Epidermal melanocyte (primary cell): ENCODE data around the genes ATP8B1 and MALT1.

DNA sequence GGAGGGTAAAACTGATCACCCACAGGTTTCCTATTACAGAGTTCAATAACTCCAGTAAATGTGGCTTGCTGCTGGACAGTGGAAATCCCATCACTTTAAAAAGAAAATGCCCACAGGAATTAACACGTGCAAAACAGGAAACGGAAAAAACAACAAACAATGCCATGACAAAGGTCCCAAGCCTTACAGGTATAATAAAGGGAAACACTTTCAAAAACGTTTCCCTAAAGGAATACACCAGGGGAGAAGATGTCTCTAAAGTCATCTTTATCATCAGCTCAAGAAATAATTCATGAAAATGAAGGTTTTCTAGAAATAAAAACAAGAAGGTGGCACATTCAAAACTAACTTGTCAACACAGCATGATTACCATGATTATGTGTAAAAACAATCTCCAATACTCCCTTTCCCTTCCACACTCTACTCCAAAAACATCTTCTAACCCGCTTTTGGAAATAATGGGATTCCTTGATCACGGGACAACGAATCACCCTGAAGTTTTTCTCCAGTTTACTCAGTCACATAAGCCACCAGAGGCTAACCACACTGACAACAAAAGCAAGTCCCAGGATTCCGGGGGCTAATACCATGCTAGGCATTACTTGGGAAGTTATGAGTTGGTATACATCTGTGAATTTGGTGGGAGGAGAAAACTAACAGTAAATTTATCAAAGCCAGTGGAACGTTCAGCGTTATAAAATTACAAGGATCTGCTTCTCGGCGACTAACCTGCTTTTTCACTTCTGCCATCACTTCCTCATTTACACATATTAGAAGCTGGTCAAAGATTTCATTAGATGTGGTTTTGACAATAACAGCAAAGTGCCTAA lies 167.8 kb downstream of the TCF4 start:
- RRBS = no CpG with 5 or more reads among the region's 11 CpGs

DNA sequence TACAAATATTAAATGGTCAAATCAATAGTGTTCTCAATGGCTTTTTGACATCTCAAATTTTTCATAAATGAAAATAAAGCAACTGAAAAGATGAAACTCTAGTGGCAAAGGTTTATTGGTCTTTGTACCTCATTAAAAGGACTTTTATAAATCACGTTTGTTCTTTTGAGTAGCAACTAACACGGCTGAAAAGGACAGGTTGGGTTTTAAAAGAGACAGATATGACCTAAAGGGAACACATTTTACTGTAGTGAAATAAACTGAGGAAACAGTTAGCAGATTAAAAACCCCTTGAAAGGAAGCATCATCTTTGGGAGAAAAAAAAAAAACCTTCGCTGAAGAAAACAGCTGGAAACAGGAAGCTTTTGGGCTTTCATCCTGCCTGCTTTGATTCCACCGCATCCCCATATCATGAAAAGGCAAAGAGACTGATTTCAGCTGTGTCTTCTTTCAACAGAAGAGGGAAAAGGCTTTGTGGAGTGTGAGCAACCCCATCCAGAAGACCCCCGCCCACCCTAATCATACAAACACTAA lies 86.5 kb downstream of the TCF4 start:
- RRBS = no CpG with 5 or more reads among the region's 5 CpGs

- RRBS = no CpG with 5 or more reads among the region's 3 CpGs
Observed at GRCh38 chr18:55507757-55508128, 80.2 kb downstream of the TCF4 start.

GRCh38 chr18:55589431-55590557 lies 1.8 kb upstream of the TCF4 start:
- RRBS = no CpG with 5 or more reads among the region's 42 CpGs

- RRBS = no CpG with 5 or more reads among the region's 30 CpGs
Observed at GRCh38 chr18:55892689-55893784, 305.0 kb upstream of the TCF4 start.

- RRBS = no CpG with 5 or more reads among the region's 8 CpGs
Observed at GRCh38 chr18:56637135-56637579, 1.2 kb downstream of the TXNL1 start.

DNA sequence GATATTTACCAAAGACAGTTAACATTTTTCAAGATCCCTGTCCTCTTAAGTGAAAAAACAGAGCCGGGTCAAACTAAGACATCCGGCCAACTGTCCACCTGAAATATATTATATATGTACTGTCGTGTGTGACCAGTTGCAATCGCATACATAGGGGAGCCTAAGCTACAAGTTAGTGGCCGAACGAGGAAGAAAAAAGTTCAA lies 910 bp downstream of the TXNL1 start:
- RRBS = no CpG with 5 or more reads among the region's 6 CpGs

DNA sequence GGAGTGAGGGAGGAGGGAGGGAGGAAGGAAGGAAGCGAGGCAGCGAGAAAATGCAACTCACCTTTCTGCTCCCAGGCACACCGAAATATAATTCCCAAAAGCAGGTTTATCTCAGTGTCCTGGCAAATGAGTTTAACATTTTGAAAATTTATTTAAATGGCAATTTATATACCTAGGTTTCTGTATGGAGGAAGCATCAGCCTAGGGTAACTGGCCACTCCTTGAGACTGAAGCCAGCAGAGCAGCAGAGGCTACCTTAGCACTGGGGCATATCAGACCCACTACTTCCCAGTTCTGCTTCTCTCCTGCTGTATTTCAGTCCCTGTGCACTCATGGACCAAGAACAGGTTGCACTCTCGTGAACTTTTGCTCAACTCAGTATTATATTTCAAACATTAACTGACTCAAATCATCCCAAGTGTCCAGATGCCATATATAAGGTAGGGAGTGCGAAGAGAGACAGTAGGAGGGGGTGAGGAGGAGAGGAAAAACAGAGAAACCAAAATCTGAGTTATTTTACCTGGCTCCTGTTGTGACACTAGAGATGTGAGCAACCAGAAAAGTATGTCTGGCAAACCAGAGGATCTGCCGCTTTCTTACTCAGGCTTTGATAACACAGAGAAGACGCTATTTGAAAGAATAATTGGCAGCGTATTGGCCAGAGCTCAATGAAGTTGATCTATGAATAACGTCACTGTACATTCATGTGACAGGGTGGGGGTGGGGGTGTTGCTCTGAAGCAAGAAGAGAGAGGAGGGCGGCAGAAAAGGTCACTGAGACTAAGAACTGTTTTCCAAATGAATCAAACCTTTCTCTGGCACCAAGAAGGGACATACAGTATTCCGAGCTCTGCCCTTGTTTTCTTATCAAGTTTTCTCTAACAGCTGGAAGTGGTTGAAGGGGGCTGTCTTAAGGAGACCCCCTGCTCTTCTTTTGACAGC lies 1.9 kb upstream of the ONECUT2 start:
- RRBS = no CpG with 5 or more reads among the region's 11 CpGs

DNA sequence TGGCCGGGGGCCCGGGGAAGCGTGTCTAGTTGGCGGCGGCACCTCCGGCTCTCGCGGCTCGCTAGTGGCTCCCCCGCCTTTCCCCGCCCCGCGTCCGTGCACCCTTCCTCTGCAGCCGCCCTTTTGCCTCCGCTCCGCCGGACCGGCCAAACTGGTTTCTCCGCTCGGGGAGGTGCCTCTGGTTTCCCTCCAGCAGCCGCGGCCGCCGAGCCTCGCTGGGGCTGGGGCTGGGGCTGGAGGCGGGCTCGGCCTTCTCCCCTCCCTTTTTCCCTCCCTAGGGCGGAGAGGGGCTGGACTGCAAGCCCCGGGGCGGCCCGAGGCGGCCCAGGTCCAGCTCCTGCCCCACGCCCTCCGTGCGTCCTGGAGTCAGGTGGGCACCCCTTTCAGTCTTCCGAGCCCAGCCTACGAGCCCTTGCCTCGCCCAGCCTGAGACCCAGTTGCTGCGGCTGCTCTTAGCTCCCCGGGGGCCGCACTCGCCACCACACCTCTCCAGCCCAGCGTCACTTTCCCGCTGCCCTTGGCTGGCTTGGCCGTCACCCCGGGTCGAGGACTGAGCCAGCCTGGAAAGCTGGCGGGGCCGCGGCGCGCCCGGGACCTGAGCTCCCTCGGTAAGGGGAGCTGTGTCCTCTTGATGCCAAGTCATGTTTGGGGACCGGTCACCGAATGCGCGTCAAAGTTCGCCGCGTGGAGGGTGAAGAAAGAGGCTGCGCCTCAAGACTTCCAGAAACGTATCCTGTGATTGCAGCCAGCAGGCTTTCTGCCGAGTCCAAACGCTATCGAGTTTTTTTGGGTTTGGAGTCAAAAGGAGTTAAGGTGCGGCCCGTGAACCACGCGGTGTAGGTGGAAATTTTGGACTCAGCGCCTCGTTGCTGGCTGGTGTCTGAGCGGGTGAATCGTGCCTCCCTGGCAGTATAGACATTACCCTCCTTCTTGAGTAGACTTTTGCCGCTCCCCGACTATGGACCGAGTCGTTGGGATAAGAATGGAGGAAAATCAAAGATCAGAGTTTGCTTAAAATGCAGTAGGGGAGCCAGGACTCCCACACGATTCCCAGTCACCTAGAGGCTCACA lies at the start of gene ATP8B1:
Gene ATP8B1 (minus strand): TSS at position 180 of the 1,071 bp plus-strand sequence.
- RRBS = 15% methylated on average over 25 of the region's 80 CpGs

GRCh38 chr18:58095143-58095680 lies 51.2 kb downstream of the NEDD4L start:
- RRBS = no CpG with 5 or more reads among the region's 10 CpGs

- RRBS = no CpG with 5 or more reads among the region's 6 CpGs
Observed at GRCh38 chr18:58302934-58303768, 259.1 kb downstream of the NEDD4L start.

DNA sequence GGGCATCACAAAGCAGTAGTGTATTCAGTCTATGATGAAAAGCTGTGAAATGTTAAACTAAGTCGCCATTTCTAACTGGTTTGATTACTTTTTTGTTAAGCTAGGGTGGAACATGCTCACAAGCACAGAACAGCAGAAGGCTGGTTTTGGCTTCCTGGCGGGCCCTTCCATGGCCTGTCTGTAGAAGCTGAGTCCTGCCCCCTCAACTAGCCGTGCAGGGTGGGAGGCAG lies 290.8 kb downstream of the ALPK2 start:
- RRBS = no CpG with 5 or more reads among the region's 3 CpGs

DNA sequence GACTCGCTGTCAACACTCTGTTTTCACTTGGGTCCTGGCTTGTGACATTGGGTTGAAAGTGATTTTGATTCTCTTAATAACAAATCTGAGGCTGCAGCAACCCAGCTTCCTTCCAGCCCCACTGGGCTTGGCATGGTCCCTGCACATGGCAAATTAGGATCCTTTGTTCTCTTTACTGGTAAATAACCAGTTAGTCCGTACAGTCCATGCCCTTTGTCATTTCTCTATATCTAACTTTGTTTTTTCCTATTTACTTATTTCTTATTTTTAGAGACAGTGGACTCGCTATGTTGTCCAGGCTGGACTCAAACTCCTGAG lies 186.5 kb downstream of the ALPK2 start:
- RRBS = no CpG with 5 or more reads among the region's 3 CpGs

- RRBS = no CpG with 5 or more reads among the region's 5 CpGs
Observed at GRCh38 chr18:58549554-58550202, 79.2 kb downstream of the ALPK2 start.

DNA sequence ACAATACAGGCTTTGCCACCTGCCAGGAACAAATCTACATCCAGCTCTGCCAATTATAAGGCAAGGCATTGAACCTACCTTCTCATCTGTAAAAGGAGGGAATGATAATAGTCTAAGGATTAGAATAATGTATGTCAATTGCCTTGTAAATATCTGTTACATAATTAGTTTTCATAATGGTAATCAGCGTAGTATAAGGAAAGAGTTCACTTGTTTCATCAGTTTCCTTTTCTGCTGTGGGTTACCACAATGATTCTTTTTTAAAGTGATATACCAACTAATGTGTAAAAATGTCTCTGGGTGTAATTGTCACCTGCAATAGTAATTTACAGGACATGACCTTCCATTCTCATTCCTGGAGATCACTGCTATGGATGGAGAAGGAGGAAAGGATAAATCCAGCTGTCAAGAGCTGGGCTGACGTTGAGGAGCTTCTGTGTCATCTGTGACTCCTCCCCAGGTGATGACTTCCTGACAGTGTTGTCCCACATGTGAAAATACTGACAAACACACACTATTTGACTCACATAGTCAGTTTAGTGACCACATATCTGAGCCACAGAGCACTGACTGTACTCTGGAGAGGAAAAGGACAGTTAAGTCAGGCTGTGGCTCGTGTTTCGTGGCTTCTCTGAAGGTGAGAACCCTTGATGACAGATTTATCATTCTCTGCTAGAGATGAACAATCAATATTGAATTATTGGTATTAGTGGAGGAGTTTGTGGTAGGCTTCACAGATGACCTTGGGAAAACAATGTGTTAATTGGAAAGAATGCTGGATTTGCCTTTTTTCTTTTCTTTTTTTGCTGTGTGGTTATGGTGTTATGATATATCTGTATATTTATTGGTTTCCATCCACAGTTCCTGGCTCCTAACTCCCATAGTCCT lies 13.3 kb downstream of the ALPK2 start:
- RRBS = no CpG with 5 or more reads among the region's 4 CpGs

DNA sequence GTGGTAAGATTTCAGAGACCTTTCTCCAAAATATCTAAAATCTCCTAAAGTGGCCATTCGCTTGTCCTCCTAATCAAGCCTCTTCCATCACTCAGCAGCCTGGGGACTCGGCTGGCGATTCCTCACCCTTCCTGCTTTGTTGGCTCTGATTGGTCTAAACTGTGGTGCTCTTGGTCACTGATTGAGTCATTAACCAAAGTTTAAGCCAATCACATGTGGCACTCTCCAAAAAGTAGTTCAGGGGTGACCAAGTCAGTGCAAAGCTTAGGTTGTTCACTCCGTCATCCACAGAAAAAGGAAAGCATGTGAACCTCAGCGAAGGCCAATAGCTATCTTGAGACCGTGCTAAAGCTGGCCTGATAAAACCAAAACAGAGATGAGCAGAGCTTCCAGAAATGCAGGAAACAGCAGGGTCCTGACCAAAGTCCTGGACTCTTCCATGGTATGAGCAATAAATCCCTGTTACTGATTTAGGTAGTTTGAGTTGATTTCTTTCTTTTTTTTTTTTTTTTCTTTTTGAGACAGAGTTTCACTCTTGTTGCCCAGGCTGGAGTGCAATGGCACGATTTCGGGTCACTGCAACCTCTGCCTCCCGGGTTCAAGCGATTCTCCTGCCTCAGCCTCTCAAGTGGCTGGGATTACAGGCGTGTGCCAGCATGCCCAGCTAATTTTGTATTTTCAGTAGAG lies 4.8 kb downstream of the ALPK2 start:
- RRBS = no CpG with 5 or more reads among the region's 11 CpGs

- RRBS = 2% methylated on average over 68 of the region's 104 CpGs
Observed at GRCh38 chr18:58670787-58671874, at the start of gene MALT1. MALT1 (plus strand) TSS chr18:58671465.

DNA sequence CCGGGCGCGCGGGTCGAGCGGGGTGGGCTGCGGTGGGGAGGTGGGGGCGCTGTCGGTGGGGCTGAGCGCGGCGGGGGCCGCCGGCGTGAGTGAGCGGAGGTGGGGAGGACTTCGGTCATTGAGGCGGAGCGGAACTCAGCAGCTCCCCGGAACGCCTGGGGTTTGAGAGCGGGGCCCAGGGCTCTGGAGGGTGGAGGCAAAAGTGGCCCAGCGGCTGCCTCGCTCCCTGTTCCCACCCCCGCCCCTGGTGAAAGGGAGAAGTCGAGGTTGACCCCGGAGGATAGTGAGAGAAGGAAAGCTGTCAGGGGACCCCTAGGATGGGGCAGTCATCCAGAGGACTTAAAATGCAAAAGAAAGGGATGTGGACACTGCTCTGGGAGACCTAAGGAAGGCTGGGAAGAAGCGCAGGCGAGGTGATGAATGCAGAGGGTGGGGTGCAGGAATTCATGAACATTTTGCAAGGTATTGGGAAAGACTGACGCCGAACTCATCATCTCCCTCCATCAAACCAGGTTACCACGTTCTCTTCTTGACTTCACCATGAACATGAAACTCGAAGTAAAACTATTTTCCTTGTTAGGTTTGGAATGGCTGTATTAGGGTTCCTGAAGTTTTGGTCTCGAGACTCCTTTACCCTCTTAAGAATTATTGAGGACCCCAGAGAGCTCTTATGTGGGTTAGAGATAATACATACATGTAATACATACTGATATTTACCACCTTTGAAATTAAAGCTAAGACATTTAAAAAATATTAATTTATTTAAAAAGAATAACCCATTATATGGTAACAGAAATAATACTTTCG lies 813 bp downstream of the MALT1 start:
- RRBS = 2% methylated on average over 22 of the region's 35 CpGs

DNA sequence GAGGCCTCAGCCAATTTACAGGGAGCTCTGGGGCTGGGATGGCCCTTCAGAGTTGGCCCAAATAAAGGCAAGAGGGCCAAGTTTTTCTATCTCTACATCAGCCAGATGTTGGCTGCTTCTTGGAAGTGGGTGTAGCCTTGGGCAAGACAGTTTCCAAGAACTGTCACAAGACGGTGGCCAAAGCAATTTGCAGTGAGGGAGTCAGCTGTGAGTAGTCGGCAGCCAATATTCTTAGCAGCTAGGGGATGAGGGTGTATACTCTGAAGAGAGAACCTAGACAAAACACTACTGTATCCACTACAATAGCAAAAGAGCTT lies 5.6 kb upstream of the ZNF532 start:
- RRBS = no CpG with 5 or more reads among the region's 2 CpGs